ENCODE data around the gene WDR91.

DNA sequence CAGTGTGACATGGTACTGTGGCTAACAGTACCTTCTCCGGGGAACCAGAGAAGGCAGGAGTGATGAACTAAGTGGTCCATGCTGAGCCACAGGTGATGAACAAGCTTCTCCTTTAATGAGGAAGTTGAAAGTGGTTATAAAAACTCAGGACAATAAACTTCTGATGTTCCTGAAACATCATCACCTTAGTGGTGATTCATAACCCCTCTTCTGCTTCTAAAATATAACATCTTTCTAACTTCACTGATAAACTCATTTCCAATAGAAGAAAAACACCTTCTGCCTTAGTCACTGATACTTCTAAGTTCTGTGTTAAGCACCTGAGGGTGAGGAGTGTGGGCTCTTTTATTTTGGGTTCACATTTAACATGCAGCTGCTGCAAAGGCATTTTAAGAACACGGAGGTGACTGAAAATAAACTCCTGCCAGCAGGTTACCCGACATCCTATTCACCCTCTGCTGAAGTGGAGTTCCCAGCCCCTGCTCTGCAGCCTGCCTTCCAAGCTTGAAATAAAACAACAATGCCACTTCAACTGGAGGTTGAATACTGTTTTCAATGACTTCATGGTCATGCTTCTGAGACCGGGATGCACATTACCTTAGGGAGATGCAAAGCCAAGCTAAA, 202.8 kb upstream of the PLXNA4 start:
- RRBS, result no CpG with 5 or more reads among the region's 4 CpGs

GRCh38 chr7:132910640-132911099, 171.2 kb downstream of the CHCHD3 start:
- RRBS, result no CpG with 5 or more reads among the region's 5 CpGs

- RRBS, result no CpG with 5 or more reads among the region's 1 CpG
Measured at GRCh38 chr7:132929440-132929884, 152.4 kb downstream of the CHCHD3 start.

- RRBS, result no CpG with 5 or more reads among the region's 6 CpGs
Measured at GRCh38 chr7:132940625-132941669, 140.9 kb downstream of the CHCHD3 start.

DNA sequence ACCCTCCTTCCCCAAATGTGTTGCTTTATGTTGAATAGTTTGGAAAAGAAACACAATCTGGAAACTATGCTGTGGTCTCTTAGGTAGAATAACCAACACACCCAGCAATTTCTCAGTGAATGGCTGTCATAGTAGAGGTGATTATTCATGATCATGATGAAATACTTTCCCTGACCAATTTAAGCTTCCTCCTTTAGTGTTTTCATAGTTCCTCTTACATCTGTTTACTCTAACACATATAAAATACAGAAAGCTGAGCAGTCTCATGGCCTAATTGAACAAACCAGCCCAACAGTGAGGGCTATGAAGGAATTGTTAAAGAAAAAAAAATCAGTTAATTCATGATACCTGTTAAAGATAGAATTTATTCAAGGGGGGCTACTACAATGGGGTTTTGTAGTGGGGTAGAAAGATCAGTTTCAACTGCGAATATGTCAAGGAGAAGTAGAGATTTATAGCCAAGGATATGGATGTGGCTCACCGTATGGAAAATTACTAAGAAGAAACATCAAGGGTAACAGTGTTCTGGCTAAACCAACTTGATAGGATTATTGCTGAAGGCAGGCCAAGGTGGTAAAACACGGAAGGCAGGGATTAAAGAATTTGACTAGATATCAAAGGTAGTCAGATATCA, 436.2 kb downstream of the EXOC4 start:
- RRBS, result no CpG with 5 or more reads among the region's 3 CpGs

GRCh38 chr7:133708694-133709343, 418.3 kb upstream of the LRGUK start:
- RRBS, result no CpG with 5 or more reads among the region's 2 CpGs

DNA sequence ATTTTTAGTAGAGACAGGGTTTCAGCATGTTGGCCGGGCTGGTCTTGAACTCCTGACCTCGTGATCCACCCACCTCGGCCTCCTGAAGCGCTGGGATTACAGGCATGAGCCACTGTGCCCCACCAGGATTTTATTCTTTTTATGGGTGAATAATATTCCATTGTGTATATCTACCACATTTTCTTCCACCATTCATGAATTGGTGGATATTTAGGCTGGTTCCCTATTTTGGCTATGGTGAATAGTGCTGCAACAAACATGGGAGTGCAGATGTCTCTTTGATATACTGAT, 136.6 kb upstream of the LRGUK start:
- RRBS, result no CpG with 5 or more reads among the region's 4 CpGs

- RRBS, result no CpG with 5 or more reads among the region's 3 CpGs
Measured at GRCh38 chr7:134083653-134084397, 43.3 kb upstream of the LRGUK start.

GRCh38 chr7:134510532-134511061, 16.8 kb upstream of the AKR1B10 start:
- RRBS, result no CpG with 5 or more reads among the region's 6 CpGs

- RRBS, result no CpG with 5 or more reads among the region's 6 CpGs
Measured at GRCh38 chr7:134530276-134530875, 3.0 kb downstream of the AKR1B10 start.

GRCh38 chr7:134546948-134547350, 2.0 kb upstream of the AKR1B15 start:
- RRBS, result no CpG with 5 or more reads among the region's 1 CpG

- RRBS, result no CpG with 5 or more reads among the region's 8 CpGs
Measured at GRCh38 chr7:134602682-134603262, 43.9 kb upstream of the BPGM start.

GRCh38 chr7:134867536-134867814, 88.0 kb downstream of the CALD1 start:
- RRBS, result no CpG with 5 or more reads among the region's 4 CpGs

DNA sequence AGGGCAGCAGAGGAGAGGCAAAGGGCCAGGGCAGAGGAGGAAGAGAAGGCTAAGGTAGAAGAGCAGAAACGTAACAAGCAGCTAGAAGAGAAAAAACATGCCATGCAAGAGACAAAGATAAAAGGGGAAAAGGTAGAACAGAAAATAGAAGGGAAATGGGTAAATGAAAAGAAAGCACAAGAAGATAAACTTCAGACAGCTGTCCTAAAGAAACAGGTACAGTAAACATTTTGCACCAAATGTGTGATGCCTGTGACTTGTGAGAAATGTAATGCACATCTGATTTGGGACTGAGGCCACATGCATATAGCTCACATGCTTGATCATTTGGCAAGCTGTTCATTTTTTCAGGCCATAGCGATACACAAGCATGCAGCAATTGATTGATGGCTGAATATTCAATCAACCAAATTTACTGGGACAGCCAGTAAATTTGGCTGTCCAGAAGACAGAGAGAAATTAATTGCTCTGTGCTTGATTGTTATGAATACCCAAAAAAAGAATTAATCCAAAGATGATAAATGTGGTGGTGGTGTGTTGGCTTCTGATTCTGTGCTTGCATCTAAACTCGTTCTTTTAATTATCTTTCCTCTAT, 52.3 kb upstream of the AGBL3 start:
- RRBS, result no CpG with 5 or more reads among the region's 3 CpGs

DNA sequence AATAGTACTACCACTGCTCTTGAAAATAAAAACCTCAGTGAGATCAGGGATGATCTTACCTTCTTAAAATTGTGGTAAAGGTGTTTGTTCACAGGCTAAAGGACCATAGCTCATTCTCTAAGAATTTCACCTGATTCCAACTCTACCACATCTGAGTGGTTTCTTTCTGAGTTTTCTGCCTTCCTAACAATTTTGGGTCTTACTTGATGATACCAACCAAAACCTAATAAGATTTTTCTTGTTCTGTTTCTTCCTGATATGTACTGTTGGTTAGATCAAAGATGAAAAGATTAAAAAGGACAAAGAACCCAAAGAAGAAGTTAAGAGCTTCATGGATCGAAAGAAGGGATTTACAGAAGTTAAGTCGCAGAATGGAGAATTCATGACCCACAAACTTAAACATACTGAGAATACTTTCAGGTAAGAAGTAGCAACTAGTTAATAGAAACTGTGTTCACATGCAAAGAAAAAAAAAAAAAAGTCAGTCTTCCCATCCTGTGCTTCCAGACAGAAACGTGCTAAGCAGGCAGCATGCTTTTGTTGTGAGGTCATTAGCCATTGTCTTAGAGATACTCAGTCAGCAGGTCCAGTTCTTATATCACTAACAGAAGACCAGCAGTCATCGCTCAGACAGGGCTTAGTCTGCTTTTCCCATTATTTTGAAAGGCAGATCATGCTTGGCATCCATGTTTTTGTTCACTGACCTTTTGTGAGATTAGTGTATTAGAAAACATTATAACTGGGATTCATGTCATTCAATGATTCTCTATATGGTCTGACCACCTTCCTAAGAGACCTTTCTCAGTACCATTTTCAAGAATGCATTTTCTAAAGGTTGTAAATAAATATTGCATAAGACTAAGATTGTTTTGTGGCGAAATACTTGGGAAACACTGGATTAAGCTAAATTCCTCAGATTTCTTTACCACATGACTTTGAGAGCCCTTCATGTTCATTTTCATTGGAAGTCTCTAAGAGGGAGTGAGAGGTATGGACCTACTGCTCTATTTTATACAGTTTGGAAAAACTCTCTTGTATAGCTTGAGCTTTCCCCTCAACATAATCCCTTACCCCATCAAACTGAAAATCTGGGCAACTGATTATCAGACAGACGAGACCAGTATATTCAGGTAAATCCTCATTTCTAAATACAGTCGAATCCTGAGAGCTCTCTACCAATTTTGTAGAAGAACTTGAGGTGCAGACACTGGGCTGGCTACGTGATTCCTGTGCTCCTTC, 45.1 kb upstream of the AGBL3 start:
- RRBS, result no CpG with 5 or more reads among the region's 8 CpGs

DNA sequence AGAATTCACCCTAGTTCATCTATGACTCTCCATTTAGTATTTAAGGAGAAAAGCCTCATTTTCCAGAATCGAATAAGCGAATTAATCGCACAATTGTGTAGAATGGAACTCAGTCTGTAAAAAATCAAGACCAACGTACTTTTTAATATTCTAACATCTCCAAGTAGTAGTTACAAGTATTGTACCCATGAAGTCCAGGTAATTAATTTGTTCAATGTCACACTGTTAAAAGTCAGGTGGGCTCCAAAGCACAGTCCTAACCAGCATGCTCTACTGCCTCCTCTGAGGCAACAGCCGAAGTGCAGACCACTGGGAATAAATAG, 369 bp upstream of the AGBL3 start:
- RRBS, result no CpG with 5 or more reads among the region's 5 CpGs

- RRBS, result no CpG with 5 or more reads among the region's 7 CpGs
Measured at GRCh38 chr7:134994951-134996125, 9.0 kb downstream of the AGBL3 start.

DNA sequence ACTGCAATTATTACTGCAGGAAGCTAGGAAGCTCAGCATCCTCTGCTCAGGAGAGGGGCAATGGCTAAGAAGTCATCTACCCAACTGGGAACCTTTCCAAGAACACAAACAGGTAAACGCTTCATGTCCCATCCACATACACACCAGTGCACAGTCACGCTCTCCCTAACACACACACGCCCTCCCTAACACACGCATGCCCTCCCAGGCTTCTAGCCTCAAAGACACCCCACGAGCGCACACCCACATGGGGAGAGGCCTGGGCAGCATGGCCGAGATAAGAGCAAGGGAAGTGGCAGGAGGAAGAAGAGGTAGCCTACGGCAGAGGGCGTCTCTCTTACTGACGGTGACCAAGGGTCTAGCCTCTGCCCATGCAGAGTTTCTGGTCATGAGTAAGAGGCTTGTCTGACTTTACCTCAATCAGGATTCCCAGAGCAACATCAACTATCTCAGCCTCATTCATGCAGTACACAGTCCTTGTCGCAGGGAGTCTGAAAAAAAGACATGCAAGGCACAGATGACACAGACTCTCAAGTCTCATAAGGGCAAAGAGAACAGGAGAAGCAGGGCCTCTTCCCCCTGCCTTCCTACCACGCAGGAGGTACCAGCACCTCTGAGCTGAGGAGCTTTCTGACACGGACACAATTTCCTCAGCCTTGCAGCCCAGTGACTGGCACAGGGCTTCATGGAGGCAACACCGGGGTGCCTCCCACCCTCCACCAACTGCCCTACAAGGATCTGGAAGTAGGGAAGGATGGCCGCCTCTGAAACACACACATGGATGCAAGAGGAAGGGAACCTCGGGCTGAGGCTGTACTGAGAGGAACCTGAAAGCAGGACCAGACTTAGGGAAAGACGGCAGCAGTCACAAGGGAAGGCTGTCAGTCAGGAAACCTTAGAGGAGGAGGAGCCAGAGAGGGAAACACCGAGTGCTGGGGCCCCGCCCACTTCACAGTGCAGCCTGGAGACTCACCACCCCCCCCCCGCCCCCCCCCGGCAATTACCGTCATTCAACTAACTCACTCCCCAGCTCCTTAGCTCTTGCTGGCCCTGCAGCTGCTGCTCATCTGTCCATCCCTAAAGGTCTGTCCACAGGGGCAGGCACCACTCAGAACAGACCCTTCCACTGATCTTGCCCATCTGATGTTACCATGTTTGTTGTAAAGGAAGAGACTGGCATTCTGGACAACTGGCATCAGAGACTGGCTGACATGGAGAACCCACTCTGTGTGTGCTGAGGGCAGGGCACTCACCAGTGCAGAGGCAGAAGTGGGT, 2.8 kb downstream of the CYREN start:
- RRBS, result no CpG with 5 or more reads among the region's 22 CpGs

GRCh38 chr7:135210653-135211669, at the start of gene WDR91:
WDR91 (minus strand) TSS chr7:135211526.
- RRBS, result 1% methylated on average over 25 of the region's 74 CpGs

DNA sequence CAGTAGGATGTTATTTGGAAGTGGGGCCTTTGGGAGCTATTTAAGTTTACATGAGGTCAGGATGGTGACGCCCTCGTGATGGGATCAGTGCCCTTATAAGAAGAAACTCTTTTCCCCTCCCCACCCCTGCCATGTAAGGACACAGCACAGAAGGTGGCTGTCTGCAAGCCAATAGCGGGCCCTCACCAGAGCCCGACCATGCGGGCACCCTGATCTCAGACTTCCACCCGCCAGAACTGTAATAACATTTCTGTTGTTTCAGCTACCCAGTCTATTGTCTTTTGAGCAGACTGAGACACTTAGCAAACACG, 58.0 kb downstream of the STRA8 start:
- RRBS, result no CpG with 5 or more reads among the region's 7 CpGs

Measured in AG09319 (cell line).